Skeletal muscle satellite cell (primary cell): ENCODE measurements around the genes TASL and OTC.

DNA sequence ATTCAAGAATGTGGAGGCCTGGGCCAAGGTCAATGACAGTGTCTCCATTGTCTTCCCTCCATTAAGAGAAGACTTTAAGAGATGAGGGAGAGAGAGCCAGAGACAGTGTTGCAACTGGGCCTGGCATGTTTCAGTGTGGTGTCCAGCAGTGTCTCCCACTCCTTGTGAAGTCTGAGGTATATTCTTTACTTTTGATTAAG is 1.7 kb downstream of the MAGEB4 start:
- CAGE, long polyA plus RNA = no peak

GRCh38 chrX:30307975-30308887 is 959 bp downstream of the NR0B1 start:
- CAGE, long polyA plus RNA = no peak

DNA sequence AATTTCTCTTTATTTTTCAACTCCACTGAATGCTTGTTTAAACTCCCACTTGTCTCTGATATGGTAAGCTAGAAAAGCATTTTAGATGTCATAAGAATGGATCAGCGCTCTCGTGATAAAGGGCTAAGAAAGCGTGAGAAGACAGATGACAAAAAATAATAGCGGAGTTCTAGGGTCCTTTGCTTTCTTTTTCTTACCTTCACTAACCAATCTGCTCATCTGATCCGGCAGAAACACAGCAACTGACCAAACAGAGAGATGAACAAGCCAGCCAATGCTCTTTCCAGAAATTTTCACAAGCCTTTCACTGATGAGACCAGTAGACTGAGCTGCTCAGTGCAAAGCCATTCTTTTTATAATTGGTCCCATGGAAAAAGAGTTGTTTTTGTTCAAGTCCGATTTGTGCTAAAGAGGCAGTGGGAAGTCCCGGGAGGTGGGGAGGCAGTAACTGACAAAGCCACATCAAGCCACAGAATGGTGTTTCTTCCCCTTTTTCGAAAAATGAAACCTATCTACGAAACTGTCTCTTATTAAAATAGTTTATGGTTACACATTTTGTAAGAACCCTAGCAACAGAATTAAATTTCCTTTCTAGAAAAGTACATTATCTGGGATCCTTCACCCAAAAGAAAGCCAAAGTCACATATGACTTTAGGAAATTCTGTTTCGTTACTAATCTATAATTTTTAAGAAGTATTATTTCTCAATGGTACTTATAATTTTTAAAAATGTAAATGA is at the start of gene TASL:
TSS of gene TASL (minus strand) at position 326 of the 738 bp plus-strand sequence.
- CAGE, long polyA plus RNA = no peak

GRCh38 chrX:30627745-30628231 is 25.4 kb upstream of the GK start:
- CAGE, long polyA plus RNA = no peak

DNA sequence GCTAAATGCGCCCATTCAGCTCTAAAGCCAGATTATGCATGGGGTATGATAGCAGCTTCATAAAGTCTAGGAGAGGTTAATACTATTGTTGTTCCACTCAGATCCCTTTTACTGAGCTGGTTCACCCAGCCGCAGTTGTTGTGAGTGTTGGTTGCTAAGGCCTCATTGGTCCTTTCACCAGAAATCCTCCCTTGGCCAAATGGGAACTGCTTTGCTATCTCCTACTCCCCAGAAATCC is 266.0 kb upstream of the FTHL17 start:
- CAGE, long polyA plus RNA = no peak

GRCh38 chrX:31507994-31508621 is 436.3 kb upstream of the FTHL17 start:
- CAGE, long polyA plus RNA = no peak

GRCh38 chrX:31993644-31994029 is 921.8 kb upstream of the FTHL17 start:
- CAGE, long polyA plus RNA = no peak

- CAGE, long polyA plus RNA = no peak
Observed at GRCh38 chrX:33188180-33189044, 22.9 kb downstream of the DMD start.

- CAGE, long polyA plus RNA = no peak
Observed at GRCh38 chrX:33726183-33726628, 405.9 kb downstream of the FAM47A start.

GRCh38 chrX:36957860-36958624 is 50.1 kb upstream of the FAM47C start:
- CAGE, long polyA plus RNA = no peak

GRCh38 chrX:37905348-37906351 is 58.3 kb upstream of the DYNLT3 start:
- CAGE, long polyA plus RNA = no peak

DNA sequence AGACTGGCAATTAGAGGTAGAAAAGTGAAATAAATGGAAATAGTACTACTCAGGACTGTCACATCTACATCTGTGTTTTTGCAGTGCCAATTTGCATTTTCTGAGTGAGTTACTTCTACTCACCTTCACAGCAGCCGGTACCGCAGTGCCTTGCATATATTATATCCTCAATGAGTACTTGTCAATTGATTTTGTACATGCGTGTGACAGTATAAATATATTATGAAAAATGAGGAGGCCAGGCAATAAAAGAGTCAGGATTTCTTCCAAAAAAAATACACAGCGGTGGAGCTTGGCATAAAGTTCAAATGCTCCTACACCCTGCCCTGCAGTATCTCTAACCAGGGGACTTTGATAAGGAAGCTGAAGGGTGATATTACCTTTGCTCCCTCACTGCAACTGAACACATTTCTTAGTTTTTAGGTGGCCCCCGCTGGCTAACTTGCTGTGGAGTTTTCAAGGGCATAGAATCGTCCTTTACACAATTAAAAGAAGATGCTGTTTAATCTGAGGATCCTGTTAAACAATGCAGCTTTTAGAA is at the start of gene OTC:
TSS of gene OTC (plus strand) at position 403 of the 541 bp plus-strand sequence.
- CAGE, long polyA plus RNA = no peak

GRCh38 chrX:38864125-38864387 is 62.8 kb downstream of the MID1IP1 start:
- CAGE, long polyA plus RNA = no peak

GRCh38 chrX:39016333-39016993 is 215.2 kb downstream of the MID1IP1 start:
- CAGE, long polyA plus RNA = no peak

GRCh38 chrX:39327254-39327615 is 526.0 kb downstream of the MID1IP1 start:
- CAGE, long polyA plus RNA = no peak

DNA sequence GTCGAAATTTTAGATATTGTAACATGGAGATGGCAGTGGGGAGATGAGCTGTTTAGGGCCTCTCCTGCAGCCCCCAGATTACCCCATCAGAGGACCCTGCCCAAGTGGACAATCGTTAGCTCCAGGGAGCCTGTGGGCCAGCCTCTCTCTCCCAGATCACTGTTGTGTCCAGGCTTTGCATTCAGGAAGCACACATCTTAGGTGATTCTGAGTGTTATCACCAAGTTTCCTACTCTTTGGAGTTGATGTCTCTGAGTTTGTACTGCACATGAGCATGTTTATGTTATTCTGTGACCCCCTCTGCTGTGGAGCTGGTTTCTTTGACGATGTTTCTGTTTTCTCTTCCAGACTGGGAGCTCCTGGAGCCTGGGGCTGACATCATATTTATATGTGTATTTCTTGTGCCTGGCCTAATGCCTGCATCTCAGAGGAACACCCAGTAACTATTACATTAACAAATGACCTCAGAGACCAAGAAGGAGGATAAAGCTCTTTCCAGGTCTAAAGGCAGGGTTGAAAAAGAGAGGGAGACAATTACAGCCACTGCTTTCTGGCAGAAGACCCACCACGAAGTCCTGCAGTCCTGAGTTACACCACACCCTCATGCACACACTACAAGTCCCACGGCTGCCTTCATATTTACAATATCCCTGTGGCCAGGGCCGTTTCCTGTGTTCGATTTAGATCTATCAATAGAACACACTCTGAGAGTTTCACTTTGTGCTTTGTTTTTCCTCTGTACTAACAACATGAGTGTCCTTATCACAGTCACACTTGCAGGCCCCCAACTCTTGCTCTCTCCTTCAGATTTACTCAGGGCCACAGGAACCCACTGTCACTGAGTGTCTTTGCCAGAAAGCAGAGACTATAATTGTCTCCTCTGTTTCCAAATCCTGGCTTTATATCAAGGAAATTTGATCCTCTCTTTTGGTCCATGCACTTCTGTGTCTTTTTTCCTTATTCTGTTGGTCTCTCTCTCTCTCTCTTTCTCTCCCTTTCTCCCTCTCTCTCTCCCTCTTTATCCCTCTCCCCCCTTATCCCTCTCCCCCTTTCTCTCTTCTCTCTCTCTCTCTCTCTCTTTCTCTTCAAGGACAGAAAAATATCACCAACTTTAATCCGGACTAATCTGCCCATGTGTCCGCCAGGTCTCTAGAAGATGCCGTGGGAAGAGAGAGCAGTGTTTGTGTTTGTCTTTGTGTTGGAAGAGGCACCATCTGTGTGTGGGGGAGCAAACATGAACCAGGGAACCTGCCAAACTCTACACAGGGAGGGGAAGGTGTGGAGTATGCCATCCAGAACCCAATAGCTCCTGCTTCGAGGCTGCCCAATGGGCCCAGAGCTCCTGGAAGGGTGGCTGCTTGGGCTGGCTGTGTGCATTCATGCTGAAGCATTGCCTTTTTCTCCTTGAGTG is 535.6 kb downstream of the MID1IP1 start:
- CAGE, long polyA plus RNA = no peak

- CAGE, long polyA plus RNA = no peak
Observed at GRCh38 chrX:39730798-39731333, 366.9 kb downstream of the BCOR start.

DNA sequence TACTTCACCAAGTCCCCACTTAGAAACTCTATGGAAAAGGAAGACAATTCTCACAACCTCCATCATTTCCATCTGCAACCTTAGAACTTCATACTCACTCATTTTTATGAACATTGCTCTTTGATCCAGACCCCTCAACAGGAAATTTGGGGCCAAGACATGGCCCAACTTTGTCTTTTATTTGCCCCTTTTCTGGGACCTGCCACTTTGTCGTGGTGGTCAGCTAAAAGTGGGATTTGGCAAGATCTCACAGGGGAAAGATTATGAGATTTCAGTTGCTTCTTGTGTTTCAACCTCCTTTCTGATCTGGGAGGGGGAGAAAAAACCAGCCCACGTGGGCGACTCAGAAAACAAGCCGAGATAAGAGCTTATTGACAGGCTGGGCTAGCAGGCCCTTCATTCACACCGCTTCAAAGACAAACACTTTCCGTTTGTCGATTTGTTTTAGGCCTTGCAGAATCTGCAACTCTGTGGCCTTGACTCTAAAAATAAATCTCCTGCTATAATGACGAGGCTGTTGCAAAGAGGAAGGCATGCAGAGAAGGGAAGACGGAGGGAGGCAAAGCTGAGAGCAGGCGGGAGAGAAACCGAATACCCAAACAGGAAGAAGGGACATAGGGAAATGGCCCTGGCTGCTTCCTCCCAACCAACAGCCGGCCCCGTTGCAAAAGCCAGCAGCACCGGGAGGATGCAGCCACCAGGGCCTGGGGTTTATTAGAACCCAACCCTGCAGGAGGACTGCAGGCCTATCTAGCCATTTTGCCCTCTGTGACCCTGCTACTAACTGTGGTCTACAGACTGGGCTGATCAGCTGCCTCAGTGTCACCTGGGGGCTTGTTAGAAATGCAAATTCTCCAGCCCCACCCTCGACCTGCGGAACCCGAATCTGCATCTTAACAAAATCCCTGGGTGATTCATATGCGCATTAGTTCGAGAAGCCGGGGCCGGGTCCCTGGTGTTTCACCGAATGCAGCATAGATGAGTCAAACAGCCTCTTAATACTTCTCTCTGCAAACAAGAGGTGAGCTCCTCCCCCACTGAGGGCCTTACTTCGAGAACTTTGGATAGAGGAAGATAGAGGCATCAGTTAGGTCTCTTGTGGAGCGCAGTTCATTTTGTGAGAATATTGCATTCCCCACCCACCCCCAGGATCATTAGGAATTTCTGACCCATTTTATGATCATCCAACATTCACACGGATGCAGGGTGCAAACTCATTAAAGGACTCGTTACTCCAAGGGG is 325.5 kb downstream of the BCOR start:
- CAGE, long polyA plus RNA = no peak

DNA sequence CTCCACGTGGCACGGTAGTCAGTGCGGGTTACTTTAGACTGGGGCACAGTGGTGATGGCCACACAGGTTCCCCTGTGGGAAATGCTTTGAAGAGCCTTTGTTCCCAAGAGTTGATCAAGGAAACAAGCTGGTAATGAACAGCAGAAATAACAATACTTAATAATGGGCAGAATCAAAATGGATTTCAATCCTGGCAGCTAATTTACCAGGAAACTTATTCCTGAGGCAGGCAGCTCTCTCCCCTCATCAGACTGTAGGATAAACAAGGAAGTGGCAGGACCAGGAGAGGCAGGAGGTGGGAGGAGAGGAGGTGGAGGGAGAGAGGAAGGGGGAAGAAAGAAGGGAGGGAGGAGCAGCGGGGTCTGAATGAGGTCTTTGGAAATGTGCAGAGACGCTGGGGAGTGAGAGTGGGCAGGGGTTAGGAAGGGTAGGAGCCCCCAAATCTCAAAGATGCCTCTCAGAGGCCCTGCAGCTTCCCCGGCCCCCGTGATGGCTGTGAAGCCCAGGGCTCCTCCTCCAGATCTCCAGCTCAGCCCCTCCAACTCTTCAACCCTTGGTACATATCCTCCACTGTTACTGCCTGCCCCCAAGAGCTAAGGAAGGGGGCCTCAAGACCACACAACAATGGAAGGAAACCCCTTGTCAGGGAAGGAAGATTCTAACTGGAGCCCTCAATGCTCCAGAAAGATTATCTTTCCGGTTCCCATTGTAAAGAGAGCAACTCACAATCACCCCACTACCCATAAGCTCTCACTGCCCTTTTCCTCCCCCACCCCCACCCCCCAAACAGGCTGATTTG is 231.4 kb downstream of the BCOR start:
- CAGE, long polyA plus RNA = no peak

GRCh38 chrX:39953839-39954348 is 143.9 kb downstream of the BCOR start:
- CAGE, long polyA plus RNA = no peak